ENCODE measurements around a stretch of chr5.

GRCh38 chr5:139272469-139273050 is 21.0 kb upstream of the MATR3 start:
- RRBS, result no CpG with 5 or more reads among the region's 4 CpGs

DNA sequence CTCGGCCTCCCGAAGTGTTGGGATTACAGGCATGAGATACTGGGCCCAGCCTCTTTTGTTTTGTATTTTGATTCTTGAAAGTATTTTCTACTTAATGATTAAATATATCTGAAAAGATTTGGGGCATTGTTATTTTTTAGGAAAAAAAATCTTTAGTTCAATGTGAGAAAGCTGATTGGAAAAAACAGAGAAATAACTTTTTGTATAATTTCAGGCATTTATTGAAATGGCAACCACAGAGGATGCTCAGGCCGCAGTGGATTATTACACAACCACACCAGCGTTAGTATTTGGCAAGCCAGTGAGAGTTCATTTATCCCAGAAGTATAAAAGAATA is 23.0 kb upstream of the PAIP2 start:
- RRBS, result no CpG with 5 or more reads among the region's 4 CpGs

- RRBS, result no CpG with 5 or more reads among the region's 1 CpG
These were observed 18.5 kb upstream of the PAIP2 start for GRCh38 chr5:139323208-139323559.

GRCh38 chr5:139332348-139332776 is 9.3 kb upstream of the PAIP2 start:
- RRBS, result no CpG with 5 or more reads among the region's 5 CpGs

- RRBS, result no CpG with 5 or more reads among the region's 6 CpGs
These were observed 15.6 kb upstream of the SPATA24 start for GRCh38 chr5:139419294-139420089.

- RRBS, result no CpG with 5 or more reads among the region's 33 CpGs
These were observed 9.7 kb upstream of the CXXC5 start for GRCh38 chr5:139638105-139639287.

GRCh38 chr5:139659677-139660087 is 11.5 kb downstream of the CXXC5 start:
- RRBS, result 10% methylated on average over 4 of the region's 14 CpGs

DNA sequence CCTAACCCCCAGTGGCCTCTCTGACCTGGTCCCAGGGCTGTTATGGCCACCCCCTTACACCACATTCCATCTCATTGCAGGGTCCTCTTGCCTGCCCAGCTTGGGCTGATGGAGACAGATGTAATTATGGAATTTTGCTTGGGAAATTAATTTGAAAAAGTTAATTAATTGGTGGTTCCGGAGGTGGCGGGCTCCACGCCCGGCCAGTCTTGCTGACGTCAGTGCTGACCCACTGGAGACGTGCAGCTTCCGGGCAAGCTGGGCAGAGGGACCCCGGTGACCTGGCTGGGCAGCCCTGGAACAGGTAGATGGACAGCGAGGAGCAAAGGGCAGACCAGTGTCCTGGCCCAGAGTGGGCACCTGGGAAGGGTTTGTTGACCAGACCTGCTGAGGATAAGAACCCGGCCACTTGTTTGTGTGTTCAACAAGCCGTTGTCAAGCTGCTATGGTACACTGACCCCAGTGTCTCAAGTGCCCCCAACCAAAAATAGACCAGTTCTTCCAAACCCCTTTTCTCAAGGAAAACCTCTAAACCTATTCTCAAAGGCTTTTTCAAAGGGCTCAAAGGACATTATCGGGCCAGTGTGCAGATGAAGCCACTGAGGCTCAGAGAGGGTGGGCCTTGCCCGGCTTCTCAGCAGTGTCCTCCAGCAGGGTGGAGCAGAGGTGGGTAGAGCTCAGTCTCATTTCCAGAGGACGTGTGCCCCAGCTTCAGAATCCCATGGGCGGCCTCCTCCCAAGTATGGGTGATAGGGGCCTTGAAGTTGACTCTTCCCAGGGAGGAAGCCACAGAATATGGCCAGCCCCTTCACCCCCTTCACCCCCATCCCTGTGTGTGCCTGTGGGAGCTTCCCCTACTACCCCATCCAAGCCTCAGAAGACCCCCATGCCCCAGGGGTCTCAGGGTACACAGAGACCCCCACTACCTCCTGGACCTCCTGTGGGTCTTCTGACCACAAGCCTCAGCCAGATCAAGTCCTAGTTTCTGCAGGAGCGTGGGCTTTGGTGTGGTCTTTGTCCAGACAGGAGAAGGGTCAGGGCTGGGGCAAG is 17.7 kb downstream of the CXXC5 start:
- RRBS, result 39% methylated on average over 4 of the region's 16 CpGs

DNA sequence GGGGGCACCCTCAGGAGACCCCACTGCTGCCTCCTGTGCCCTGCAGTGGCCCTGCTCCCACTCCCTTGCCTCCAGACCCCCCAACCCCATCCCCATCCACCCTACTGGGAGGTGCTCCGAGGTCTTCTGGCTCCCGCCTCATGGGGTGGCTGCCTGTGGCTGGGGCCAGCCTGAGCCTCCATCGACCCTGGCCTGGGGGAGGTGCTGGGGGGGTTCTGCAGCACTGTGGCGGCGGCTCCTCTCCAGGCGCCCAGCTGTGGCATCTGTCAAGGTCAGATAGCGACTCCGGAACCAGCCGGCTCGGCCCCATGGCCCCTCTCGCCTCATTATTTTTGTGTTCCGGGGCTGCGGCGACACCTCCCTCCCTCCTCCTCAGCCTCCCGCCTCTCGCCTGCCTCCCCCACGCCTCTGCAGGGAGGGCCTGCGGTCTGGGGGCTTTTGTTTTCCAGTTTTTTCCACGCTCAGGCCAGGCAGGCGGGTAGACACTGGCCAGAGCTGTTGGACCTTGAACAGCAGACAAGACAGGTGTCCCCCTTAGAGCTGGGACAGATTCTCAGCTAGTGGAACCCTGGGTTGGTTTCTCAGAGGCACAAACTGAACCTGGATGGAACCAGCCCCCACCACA is 21.8 kb downstream of the CXXC5 start:
- RRBS, result 72% methylated on average over 2 of the region's 20 CpGs

GRCh38 chr5:139689479-139690073 is 41.4 kb downstream of the CXXC5 start:
- RRBS, result no CpG with 5 or more reads among the region's 21 CpGs

DNA sequence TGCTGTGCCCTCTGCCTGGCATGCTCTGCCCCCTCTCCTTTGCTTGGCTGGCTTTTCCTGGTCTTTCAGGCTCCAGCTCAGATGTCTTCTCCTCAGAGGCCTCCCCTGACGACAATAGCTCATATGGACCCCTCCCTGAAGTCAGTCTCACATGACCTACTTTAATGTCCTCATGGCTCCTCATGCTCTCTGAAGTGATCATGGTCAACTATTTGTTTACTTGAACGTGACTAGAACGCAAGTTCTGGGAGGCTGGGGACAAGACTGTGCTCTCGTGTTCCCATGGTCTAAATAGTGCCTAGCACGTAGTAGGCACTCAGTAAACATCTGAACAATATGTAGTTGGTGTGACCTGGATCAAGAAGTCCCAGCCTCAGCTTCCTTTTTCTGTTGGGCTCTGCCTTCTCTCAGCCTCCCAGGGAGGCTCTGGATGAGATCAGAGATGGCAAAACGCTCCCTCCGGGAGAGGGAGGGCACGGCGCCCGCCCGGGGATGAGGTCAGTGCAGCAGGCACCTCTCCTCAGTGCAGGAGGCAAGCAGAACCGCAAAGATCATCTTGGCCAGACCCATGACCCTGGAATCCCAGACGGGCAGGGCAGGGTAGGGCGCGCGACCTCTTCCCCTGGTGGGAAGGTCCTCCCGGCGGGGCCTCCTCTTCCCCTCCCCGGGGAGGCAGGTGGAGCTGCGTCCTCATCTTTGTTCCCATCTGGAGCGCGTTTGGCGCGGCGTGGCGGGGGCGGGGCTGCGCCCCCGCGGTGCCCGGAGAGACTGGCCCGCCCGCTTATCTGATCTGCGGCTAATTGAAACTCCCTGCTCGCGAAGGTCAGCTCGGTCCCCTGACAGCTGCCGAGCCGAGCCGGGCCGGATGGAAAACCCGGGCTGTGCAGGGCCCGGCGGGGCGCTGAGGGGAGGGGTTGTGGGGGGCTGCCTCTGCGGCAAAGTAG is 60.7 kb downstream of the CXXC5 start:
- RRBS, result under 1% methylated on average over 16 of the region's 46 CpGs

- RRBS, result 3% methylated on average over 20 of the region's 60 CpGs
These were observed 61.6 kb downstream of the CXXC5 start for GRCh38 chr5:139709566-139710368.

DNA sequence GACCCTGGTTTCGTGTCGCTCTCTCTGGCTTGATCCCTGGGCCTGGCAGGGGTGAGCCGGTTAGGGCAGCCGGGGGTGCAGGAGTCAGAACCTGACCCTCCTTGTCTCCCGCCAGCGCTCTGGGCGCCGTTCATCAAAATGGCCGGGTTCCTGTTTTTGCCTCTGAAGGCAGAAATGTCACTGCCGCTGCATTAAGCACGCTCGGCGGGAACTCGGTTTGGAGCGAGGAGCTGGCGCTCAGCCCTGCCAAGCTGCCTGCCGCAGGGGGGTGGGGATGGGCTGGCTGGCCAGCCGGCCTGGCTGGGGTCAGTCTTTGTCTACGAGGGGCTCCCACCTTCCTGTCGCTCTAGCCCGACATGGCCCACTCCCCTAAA is 63.7 kb downstream of the CXXC5 start:
- RRBS, result 5% methylated on average over 6 of the region's 21 CpGs

- RRBS, result no CpG with 5 or more reads among the region's 8 CpGs
These were observed 4.5 kb downstream of the NRG2 start for GRCh38 chr5:140038396-140039132.

DNA sequence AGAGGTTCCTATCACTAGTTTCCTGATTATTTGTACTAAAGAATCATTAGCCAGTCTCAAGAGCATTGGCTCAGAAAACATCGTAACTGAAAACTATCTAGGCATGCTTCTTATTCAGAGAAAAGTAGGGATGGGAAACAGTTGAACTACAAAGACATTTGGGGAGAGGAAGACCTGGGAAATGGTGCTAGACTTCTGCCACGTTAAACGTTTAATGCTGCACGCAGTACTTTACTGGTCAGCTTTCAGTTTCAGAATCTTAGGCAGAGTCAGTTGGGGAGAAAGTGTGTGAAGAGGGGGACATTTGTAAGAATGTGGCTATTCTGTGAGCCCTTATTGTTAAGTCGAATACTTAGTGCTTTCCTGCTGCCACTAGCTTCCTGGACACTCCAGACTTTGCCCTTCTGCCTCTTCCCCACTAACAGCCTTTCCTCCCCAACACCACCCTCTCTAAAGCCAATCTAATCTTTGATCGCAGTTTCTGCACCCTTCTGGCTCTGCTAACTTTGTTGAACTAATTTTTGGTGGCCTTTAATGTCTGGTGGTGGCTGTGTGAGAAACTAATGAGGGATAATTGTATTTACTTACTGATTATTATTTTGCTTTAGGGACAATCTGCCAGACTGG is 6.0 kb downstream of the CYSTM1 start:
- RRBS, result no CpG with 5 or more reads among the region's 6 CpGs

- RRBS, result no CpG with 5 or more reads among the region's 6 CpGs
These were observed 56.5 kb downstream of the PFDN1 start for GRCh38 chr5:140246381-140246826.

- RRBS, result no CpG with 5 or more reads among the region's 4 CpGs
These were observed 13.6 kb downstream of the HBEGF start for GRCh38 chr5:140332786-140333258.

- RRBS, result no CpG with 5 or more reads among the region's 8 CpGs
These were observed 4.8 kb downstream of the HBEGF start for GRCh38 chr5:140341464-140342178.

DNA sequence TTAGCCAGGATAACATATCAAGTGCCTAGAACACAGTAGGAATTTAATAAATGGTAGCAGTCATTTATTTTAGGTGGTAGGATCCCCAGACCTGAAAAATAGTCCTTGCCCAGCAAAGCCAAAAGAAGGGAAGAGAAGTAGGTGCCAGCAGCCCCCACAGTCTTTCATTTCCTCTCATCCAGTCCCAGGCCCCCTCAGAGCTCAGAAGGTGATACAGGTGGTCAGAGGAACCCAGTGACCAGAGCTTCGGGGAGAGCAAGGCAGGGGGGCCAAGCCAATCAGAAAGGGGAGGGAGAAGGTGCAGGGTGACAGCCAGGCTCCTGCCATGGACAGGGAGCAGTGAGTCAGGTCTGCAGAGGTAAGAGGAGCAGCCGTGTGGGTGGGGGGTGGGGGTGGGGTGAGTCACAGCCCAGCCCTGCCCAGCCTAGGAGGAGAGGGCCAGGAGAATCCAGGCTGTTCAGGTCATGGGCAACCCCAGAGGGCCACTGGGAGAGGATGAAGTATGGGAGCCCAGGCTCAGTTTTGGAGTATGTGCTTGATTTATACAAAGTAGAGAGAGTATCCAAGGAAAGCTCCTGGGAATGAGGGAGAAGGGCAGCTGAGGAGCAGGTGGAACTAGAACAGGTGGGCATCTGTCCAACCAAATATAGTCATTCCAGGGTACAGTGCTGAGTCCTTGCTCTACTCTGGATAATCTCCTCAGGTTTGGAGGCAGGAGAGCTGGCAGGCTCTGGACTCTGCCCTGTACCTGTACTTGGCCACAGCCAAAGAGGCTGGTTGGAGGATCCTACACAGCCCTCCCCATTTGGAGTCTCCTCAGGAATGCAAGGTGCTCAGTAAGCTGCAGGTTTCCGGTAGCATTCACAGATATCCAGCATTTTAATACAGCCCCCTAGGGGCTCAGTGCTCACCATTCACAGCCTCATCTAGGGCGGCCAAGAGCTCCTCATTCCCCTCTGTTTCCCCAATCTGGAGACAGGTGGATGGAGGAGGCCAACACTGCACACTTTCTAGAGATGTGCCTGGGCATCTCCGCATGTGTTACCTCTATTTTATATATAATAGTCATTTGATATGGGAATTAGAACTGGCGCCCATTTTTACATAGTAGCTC is 1.6 kb downstream of the HBEGF start:
- RRBS, result no CpG with 5 or more reads among the region's 6 CpGs

GRCh38 chr5:140374598-140375265 is 14.7 kb downstream of the SLC4A9 start:
- RRBS, result no CpG with 5 or more reads among the region's 5 CpGs